ENCODE data around the genes MID1, EGFL6 and GPM6B.

DNA sequence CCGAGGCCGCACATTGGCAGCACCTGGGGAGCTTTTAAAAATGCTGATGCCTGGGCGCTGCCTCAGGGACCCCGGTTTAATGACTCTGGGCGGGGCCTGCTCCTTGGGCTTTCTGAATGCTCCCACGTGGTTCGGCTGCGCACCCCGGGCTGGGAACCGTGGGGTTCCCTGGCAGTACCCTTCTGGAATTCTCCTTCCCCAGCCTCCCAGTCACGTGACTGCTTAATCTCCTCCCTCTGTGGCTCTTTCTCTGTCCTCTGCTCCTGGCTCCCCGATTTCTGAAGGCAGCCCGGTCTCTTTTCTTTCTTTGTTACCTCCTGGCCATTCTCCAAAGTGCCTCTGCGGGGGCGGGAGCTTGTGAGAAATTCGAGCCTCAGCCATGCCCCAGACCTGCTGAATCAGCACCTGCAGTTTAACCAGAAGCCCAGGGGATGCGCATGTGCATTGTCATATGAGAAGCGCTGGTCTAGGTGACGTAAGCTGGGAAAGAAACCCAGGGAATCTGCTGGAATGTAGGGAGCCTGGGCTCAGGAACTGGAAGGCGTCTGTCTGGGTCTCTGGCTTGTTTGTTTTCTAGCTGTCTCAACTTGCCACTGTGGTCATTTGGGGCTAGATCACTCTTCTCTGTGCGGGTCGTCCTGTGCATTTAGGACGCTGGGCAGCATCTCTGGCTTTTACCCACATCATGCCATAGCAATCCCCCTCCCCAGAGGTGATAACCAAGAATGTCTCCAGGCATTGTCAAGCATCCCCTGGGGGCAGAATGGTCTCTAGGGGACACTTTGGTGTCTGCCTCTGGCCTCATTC, 16.8 kb downstream of the CLCN4 start:
- PRO-cap: unidirectional peak, minus-strand start at position 306 of the sequence

GRCh38 chrX:10618930-10619140, 1.6 kb downstream of the MID1 start:
- PRO-cap: no peak

GRCh38 chrX:10620145-10620815, at the start of gene MID1:
TSS of gene MID1 (minus strand) at chrX:10620585.
- PRO-cap: unidirectional peak, minus-strand start at chrX:10620585

DNA sequence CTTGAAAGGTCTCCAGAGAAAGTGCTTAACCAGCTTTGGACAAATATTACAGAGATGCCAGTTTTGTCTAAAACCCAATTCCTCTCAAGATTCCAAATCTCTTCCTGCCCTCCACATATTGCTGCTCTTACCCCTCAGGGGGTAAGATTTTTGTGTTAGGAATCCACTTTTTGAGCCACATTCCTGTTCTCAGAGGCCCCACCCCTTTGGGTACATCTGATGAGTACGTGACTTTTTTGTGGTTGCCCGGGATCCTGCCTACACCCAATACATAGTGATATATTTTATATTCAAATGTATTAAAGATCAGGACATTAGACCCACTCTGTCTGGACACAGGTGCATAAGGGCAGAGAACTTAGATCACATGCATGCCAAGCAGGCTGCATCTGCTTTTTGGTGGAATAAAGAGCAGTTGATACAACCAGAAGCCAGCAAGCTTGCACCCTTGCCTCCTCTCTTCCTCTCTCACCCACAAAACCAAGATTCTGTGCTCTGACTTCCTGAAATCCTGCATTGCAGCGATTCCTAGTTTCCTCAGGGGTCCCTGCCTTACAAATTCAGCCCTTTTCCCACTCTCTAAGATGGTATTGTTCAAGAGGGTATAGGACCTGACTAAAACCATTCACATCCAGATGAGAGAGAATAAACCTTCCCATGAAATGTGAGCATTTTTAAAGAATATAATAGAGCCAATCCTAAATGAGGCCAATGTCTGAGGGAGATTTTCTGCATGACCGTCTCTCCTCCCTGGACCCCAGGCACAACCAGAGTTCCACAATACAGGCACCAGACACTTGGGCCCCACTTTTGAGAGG, 2.2 kb downstream of the AMELX start:
- PRO-cap: no peak

GRCh38 chrX:11340981-11341847, 48.0 kb downstream of the AMELX start:
- PRO-cap: no peak

DNA sequence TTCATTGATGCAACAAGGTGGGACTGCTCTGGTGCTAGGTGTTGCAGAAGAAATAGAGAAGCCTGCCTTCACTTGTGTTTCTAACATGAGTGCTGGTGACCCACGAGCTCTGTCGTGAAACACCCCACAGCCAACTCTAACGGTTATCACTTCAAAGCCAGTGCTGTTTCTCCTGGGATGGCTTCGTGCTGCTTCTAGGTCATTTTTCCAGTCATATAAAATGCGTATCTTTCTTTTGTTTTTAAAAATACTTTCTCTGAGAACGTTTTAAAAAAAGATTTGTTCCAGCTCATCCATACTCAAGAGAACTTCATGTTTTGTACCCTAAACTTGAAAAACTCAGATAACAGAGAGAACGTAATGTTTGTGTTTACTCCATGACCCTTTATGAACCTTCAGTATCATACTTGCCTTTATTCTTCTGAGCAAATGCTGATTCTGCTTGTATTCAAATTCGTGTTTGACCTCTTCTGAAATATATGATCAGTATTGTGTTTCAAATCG, 18.7 kb upstream of the PRPS2 start:
- PRO-cap: no peak

DNA sequence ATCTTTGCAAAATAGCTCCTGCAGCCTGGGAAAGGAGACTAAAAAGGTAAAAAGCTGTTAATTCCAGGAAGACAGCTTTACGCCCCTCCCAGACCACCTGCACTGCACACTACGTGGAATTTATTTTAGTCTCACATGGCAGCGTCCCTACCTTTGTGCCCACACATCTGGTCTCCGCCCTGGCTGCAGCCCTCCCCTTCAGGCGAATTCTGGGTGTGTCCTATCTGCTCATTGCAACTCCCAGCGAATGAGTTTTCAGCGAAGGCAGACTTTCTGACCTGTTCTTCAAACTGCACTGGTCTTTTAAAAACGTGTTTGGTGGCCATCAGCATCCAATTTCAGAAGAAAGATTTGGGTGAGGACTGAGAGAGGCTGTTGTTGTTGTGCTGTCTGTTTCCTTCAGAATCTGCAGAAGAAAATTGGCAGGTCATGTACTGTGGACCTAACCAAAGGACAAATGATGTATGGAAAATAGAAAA, 4.0 kb downstream of the TLR8 start:
- PRO-cap: no peak

DNA sequence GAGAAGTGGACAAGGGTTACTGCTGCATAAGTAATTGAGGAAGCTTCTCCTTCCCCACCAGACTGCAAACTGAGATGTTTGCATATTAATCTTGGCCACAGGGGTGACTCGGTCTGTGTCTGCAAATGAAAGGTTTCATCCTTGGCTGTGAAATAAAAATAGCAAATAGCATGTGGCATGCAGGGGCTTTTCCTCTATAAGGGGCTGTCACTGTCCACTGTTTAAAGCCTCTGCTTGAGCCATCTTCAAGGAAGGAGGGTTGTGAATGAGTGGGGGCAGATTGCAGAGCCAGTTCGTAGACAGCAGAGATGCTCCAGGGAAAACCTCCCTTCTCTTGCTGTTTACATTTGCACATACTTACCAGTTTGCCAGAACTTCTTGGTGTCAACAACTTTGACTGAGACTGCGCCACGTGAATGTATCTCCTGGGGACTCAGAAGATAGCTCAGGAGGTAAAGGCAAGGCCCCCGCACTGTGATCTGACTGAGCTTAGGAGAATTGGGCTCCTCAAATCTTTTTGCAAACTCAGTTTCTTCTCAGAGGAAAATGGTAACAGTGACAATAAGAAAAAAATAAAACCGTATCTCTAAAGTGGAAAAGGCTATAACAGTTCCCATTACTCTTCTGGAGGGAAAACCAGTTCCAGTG, 33.4 kb downstream of the TMSB4X start:
- PRO-cap: no peak

DNA sequence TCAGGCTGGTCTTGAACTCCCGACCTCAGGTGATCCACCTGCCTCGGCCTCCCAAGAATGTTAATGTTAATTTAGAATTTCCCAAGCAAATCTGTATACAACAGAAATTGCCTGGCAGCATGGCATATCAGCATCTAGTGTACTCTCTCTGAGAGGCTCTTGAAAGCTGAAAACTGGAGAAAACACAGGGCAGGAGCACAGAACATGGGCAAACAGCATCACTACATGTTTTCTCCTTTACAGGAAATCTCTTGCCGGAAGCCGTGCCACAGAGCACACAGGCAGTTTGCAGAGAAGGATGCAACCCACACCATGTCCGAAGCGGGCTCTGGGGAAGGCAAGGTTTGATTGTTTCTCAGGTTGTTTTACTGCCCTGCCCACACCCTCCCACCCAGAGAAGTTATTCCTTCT, 41.0 kb upstream of the FAM9C start:
- PRO-cap: no peak

DNA sequence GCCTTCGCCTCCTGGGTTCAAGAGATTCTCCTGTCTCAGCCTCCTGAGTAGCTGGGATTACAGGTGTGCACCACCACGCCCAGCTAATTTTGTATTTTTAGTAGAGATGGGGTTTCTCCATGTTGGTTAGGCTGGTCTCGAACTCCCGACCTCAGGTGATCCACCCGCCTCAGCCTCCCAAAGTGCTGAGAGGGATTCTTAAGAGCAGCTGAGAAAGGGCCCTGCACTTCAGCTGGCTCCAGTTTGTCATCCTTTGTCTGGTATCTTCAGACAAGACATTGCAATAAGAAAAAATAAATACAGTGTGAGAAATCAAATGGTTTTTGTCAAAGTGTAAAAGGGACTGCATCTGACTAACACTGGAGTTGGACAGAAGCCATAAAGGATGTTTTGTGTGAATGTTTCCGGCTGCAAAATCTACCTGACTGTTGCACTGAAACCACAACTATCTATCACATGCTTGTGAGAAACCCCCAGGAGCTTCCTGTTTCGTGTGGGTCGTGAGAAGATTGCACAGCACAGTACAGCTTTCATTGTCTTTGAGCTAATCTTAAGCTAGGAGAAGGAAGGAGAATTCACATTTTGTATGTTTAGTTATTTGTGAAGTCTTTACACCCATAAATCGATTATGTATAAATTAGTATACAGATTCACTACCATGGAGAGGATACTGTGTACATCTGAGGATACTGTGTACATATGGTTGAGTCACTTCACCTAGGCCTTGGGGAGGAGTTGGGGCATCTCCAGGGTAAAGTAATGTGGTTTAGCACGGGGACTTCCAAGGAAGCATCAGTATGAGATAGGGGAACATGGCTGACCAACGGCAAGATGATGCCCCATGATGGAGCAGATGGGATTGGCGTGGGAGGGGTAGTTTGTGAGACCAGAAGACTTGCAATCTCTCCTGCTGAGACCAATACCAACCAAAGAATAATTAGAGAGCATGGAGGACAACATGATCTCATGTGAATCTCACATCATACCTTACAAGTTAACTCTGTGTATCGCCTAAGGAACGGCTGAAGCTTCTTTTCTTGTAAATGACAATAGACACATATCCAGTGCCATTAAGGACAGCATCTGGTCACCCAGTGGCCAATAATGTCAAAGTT, 42.9 kb upstream of the FAM9C start:
- PRO-cap: no peak

DNA sequence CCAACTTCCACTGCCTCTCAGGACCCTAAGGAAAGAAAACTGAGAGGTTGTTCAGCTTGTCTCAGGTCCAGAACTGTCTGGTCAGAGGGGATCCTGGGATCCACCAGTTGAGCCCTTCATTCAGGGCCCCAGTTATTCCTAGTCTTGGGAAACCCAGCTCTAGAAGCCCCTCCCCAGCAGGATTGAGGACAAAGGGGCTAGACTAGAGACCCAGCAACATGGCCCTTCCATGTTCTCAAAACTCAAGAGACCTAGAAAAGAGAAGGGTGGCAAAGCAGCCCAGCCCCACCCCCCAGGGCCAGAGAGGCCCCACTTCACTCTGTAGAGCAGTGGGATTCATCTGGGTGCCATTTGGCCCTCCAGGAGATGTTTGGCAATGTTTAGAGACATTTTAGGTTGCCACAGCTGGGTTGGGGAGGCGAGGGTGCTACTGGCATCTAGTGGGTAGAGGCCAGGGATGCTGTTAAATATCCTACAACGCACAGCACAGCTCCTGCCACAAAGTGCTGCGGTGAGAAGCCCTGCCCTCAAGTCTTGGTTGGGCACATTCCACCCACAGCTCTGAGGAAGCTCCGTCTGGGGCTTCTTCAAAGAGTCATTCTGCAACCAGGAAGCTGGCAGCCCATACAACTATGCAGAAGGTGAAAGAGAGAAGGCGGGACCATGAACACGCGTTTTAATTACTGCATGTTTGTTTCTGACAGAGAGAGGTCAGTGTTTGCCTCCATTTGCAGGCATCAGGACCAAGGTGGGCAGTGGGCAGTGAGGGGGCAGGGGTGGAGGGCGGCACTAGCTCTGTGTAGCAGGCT, 48.0 kb upstream of the FAM9C start:
- PRO-cap: no peak

- PRO-cap: no peak
Measured at GRCh38 chrX:13142801-13143404, 98.5 kb upstream of the FAM9C start.

DNA sequence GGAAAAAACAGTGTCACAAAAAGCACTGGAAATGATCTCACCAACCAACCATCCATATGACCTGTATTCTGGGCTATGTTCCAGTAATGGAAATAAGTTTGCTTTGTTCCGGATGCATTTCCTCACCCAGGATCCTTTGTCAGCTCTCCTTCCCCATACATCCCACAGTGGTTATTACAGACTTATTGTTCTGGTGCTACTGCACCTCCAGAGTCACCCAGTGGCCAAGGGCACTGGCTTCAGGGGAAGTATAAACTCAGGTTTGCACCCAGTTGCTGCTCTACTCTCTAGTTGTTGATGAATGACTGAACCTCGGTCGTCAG, 95.6 kb downstream of the ATXN3L start:
- PRO-cap: no peak

- PRO-cap: no peak
Measured at GRCh38 chrX:13569402-13569993, at the start of gene EGFL6. TSS of gene EGFL6 (plus strand) at chrX:13569601.

DNA sequence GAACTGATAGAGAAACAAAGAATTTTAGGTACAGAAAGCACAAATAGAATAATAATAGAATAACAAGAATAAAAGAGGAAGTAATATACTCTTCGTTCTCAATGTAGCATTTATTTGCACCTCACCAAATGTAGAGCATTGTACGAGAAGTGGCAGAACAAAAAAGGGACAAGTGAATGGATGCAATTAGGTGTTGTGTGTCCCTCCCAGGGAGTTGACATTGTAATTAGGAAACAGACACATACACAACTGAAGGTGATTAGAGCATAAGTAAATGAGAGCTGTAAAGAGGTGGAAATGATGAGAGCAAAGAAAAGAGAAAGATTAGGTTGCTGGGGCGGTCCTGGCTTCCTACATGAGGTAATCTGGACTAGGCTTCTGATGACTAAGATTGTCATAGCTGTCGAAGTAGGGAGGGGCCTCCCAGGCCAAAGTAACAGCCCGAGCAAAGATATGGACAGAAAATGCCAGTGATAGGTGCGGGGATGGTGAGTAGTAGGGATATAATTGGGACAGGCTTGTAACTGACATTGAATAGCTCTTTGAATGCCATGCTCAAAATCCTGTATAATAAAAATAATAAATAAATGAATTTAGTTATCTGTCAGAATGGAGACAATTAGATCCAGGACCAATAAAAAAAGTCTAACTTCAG, 10.5 kb downstream of the RAB9A start:
- PRO-cap: no peak

DNA sequence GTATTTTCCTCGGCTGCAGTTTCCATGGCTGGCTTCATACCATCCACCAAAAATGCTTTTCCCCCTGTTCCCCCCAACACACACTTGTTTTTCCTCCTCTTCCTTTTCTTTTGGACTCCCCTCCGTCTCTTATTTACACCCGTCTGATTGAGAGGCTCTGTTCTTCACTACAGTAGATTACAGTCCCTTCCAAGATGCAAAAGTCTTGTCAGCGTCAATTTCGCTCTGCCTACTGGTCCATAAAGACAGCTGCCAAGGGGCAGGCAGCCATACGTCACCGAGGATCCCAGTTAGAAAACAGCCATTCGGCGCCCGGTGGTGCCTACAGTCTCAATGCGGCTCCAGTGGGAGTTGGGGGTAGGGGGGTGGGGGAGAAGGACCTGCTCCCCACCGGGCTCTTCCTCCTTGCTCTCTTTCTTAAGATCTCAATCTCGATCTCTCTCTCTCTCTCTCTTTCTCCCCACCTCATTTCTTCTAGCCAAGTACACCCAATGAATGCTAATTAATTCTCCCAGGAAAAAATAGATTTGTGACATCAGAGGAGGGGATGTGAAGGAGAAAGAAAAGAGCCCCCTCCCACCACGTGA, at the start of gene GPM6B:
Gene GPM6B, minus strand, starts transcription at position 227 of the 587 bp plus-strand sequence.
- PRO-cap: no peak

DNA sequence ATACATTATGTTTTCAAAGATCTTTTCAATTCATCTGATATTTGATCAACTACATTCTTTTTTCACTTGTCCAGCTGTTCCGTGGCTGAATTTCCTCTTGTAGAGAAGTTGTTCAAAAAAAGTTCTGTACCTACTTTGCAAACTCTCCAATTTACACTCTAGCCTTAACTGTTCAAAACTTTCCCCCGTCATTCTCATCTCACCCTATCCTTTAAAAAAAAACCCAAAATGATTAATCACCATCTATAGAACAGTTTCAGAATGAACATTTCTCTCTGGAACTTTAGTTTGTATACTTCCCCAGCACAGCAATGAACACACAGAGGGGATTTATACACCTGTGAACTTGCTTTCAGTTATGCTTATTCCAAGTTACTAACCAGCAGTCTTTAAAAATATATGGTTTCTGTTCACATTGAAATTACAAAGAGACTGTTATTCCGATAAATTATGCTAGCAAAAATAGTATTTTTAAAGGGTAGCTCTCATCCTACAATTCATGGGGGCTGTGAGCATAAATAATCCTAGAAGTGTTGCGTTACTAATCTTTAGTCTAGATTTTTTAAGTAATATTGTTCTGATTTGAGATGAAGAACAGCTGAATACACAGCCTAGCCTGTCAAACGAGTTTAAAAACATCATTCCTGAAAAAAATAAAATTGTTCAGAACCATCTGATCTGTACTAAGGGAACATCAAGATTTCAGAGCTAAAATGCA, 1.1 kb downstream of the GEMIN8 start:
- PRO-cap: no peak

DNA sequence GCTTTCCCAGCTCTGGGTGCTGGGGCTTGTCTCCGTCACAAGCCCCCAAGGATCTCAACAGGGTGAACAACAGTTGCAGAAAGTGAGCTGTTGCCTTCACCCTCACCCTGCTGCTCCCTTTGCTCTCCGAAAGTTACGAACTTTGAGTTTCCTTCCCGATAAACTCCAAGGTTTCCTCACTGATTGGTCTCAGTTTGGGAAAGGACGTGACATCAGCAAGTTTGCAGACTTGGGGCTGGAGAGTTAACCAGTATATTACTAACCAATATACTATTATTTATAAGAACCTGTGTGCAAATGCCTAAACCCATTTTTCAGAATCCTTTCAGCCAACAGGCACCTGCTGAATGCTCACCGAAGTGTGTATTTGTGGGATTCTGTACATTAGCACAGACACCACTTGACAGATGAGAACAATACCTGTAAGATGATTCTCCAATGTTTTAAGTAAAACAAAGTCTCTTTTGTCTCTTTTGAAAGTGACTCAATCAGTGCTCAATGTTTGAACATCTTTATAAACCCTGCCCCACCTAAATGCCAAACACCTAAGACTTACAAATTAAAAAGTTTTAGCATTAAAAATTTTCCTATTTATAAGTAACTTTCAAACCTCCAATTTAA, 897 bp downstream of the ASB9 start:
- PRO-cap: no peak

DNA sequence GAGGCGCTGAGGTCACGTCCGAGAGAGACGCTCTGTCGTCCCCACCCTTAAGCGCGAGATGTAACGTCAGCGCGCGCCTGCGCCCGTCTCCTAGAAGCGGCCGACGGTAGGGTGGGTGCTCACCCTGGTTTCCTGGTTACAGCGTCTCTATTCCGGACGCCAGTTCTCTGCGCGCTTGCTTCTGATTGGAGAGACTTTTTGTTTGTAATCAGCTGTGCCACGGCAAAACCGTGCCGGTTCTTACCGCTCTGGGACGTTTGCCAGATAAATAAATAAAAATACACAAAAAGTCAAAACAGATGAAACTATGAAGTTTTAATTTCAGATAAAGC, 274 bp upstream of the PIGA start:
- PRO-cap: bidirectional peak, plus-strand start at position 93 of the sequence, minus-strand start outside the sequence

DNA sequence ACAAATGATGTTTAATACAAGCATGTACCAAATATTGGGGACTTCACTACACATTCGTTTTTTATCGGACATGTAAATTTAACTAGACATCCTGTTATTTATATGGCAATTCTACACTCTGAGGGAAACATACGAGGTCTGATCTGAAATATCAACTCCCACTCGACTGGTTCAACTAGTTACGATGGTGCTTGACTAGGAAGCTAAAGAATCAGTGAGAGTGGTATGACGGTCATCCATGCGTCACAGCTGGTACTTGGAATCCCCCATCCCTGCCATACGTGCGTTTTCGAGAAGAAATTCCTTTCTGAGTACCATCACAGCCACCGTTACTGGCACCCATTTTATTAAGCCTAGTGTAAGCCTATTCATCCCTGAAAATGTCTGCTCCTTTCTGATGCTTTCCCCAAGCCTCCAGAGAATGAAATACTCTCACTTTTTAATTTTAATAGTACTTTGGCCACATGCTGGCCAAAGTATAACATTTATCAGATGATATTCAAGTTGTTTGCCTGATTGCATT, 701 bp upstream of the PIGA start:
- PRO-cap: no peak

All from mesothelial cell of epicardium (in vitro differentiated cells).